Tongue (tissue), 2 donors: ENCODE data around the gene CAPZB.

DNA sequence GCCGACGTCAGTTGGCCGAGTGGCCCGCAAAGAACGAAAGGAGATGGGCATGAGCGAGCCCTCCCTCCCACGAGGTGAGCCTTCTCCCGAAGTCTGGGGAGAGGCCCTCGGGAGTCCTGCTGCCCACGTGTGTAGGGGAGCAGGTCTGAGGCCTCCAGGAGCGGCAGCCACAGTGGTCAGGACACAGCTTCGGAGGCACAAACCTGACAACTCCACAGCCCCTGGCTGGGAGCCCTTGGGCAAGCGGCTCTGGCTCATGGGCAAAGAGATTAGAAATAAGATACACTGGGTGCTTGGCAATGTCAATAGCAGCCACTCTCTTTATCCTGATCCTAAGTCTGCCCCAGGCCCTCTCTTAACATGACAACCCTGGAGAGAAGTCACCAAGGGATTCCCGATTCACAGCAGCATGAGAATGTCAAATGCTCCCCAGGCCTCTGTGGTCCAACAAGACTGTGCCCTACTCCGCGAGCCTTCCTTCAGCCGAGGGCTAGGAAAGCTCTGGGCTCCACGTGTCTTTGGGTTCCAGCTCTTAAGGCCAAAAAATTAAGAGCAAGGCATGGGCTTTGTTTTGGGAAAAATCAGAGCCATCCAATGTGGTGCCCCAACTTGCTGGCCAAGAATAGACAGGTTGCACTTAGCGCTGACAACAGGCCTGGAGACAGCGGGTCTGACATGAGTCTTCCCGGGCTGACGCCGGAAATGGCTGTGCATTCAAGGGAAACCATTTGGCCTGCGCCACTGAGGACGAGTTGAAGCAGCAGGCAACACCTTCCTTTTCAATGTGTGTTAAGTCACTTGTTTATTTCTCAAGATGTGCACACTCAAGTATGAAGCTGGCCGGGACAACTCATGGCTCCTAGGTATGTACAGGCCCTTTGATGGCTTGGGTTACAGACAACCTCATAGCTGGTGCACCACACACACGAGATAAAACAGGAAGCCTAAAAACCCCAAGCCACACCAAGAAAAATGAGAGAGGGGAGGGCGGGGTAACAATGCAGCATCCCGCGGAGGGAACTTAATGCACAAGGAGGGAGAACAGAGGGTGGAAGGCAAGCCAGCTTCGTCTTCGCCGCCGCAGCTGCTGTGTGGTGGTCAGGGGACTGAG lies 117.6 kb upstream of the IFFO2 start:
- RAMPAGE, long total RNA = no peak

GRCh38 chr1:19119945-19120577 lies 90.0 kb downstream of the UBR4 start:
- RAMPAGE, long total RNA = no peak

DNA sequence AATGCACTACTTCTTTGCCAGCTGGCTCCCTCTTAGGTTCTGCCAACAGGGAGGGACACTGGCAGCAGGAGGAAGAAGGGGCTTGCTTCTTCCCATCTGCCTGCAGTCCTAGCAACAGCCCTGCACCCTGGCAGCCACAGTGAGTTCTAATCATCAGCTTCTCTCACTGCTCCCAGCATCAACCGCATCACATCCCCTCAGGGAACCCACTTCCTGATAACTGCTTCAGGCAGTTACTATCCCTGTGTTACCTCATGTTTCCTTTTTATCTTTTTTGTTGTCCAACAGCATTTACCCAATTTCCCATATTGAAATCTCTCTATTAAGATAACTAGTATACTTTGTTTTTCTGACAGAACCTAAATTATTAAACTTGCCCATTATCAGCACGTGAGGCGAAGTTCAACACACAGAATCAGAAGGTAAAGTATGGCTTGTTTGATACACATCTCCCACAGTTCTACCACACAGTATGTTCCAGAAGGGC lies 86.1 kb downstream of the UBR4 start:
- RAMPAGE, long total RNA = no peak

DNA sequence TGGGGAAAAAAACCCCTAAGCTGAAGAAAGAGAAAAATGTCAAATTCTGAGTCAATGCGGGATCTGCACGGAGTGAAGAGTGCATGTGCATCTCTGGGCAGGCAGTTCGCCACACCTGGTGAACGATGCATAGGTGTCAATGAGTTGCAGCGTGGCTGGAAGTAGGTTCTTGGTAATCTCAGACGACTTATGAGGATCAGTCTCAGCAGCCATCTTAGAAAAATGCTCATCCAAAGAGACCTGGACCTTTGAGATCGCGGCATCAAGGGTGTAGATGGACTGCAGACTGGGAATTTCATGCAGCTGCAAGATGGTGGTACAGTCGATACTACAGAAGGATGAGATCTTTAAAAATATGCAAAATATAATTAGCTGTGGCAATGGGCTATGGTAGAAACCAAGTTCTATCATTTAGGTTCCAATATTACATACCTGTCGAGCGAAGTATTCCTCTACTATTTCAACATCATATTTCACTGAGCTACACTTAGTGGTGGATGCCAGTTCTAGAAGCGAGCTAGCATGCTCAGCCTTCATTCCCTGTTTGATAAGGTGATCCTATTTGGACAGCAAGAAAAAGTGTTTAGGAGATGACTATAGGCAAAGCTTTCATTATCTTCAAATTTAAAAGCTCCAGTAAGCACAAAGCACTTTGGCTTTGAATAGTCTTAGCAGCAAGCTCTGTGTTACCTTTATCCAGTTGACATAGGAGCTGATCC lies 37.2 kb downstream of the UBR4 start:
- RAMPAGE, long total RNA = no peak

DNA sequence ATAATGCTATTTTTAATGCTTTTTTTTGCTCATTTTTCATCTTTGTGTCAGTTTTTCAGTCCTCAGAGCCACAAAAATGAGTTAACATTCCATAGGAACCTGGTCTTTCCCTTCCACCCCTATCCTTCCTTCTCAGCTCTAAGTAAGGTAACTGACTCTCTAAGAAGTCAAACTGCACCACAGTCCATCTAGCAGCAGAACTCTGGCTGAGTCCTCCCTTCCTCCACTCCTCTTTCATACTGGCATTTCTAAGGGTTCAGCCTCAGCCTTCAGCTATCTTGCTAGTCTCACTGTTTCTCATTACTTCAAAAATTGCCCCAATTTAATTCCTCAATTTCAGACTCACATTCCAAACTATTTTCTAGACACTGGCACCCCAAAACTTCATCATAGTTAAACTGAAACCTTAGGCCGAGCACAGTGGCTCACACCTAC lies 29.4 kb downstream of the UBR4 start:
- RAMPAGE, long total RNA = no peak

- RAMPAGE, long total RNA = no peak
Observed at GRCh38 chr1:19296835-19297335, 8.3 kb upstream of the AKR7A3 start.

GRCh38 chr1:19325265-19325674 lies 13.1 kb downstream of the SLC66A1 start:
- RAMPAGE, long total RNA = no peak

DNA sequence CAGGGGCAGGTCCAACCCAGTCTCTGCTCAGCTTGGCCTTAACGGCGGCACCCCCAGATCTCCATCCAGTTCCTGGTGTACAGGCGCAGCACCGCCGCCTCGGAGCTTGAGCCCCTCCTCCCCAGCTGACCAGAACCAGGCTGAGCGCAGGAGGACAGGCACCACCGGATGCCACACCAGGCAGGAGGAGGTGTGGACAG lies 16.3 kb downstream of the SLC66A1 start:
- RAMPAGE, long total RNA = no peak

DNA sequence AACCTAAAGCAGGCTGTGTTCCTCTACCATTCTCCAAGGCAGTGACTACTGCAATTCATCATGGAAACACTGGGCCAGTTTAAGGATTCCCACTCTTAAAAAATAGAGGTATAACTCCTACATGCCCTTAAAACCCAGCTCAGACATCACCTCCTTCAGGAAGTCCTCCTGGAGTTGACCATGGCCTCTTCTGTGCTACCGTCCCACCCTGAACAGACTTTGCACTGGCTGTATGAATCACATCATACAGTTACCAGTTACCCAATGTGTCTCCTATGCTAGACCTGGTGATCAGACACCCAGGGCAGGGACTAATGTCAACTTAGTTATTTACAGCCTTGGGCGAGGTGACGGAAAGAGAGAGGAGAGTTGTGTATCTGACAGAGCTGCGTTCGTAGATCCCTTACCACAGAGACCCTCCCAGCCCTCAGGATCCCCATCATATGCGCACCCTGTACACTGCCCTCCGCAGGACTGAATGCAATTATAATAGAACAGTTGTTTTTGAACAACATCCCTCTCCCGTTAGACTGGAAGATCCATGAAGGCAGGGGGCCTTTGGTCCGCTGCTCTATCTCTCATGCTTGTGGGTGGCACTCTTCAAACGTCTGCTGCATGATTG lies 72.7 kb downstream of the SLC66A1 start:
- RAMPAGE, long total RNA = no peak

GRCh38 chr1:19385643-19386398 lies 73.7 kb downstream of the SLC66A1 start:
- RAMPAGE, long total RNA = no peak

- RAMPAGE, long total RNA = no peak
Observed at GRCh38 chr1:19390693-19391918, 79.0 kb downstream of the SLC66A1 start.

DNA sequence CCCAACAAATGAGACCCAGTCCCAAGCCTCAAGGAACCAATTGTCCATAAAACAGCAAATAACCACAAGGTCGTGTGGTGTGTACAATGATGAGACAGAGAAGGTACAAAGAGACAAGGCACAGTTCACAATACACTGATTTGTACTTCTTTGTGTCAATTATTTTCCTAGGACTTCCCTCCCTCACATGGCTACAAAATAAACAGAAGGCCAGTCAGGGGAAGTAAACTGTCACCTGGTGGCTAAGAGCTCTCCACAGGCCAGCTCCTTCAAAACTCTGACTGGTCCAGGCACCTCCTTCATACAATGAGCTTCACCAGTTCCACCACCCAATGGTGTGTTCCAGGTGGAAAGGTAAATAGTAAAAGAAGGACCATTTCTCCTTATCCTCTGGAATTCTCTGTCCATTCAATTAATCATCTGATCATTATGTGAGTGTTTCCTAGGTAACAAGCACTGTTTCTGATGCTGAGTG lies 60.4 kb downstream of the CAPZB start:
- RAMPAGE, long total RNA = no peak

GRCh38 chr1:19438440-19439181 lies 46.7 kb downstream of the CAPZB start:
- RAMPAGE, long total RNA = no peak

- RAMPAGE, long total RNA = no peak
Observed at GRCh38 chr1:19445719-19446289, 39.5 kb downstream of the CAPZB start.

- RAMPAGE, long total RNA = no peak
Observed at GRCh38 chr1:19448375-19449457, 36.6 kb downstream of the CAPZB start.

GRCh38 chr1:19483232-19483713 lies 2.1 kb downstream of the CAPZB start:
- RAMPAGE, long total RNA = no peak

GRCh38 chr1:19485163-19486203 lies at the start of gene CAPZB:
Gene CAPZB (minus strand): TSS chr1:19485539.
- RAMPAGE, long total RNA = no peak

DNA sequence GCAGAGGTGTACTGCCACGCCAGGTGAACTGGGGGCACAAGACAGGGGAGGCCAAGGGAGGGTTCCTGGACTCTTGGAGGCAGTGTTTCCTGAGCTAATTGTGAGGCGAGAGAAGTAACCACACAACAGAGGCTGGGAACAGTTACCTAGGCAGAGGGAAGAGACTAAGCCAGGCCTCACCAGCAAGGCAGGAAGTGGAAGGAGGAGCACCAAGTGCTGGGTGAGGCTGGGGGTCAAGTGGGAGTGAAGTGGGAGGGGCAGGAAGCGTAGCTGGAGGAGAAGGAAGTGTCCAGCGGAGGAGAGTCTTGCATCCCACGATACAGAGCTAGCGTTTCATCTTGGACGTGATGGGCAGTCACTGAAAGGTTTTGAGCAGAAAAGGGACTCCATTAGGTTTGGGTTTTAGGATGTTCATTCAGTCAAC lies 48.3 kb upstream of the CAPZB start:
- RAMPAGE, long total RNA = no peak

DNA sequence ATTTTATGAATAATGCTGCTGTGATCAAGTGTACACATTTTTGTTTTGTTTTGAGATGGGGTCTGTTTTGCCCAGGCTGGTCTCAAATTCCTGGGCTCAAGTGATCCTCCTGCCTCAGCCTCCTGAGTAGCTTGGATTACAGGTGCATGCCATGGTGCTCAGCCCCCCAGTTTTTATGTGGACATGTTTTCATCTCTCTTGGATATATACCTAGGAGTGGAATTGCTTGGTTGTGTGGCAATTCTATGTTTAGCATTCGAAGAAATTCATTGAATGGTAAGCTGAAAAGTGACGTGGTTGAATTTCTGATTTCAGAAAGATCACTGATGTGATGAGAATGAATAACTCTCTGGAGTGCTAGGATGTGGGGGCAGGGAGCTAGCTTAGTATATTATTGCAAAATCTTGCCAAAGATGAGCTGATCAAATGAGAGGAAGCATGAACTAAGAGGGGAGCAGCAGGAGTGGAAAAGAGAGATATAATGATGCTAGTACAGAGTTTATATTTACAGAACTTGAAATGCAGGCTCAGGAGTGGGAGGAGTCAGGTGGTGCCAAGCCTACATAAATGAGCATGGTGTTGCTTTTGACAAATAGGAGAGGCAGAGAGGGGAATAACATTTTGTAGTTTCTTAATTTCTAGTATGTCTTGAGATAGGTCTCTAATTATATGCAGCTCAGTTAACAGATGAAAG lies 9.1 kb downstream of the MICOS10 start:
- RAMPAGE, long total RNA = no peak

- RAMPAGE, long total RNA = no peak
Observed at GRCh38 chr1:19640742-19641319, 3.3 kb upstream of the NBL1 start.